GM06990 (cell line): Measurements from ENCODE around the genes RAPGEF5, KLHL7 and TRA2A.

DNA sequence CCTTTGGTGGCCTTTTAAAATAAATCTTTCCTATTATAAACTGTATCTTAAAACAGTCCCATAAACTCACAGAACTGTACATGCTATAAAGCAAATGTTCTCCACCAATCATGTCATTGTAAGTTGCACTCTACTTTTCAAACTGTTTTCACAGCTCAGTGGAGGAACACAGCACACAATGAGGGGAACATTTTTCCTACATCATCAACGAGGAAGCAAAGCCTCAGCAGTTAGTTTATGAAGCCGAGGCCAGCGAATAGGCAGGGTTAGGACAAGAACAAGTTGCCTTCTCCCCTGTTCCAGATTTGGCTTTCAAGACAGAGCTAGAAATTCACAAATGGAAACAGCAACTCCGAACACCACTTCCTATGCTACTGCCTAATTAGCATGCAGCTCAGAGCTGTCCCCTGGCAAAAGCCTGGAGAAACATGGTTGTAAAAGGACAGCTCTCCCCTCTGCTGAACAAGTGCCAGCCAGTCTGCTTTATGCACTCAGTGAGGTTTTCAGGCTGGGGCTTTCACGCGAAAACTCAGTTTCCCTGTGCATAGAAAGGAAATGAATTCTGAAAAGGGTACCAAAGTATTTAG is 19.8 kb downstream of the ITGB8 start:
- RRBS, result no CpG with 5 or more reads among the region's 6 CpGs

GRCh38 chr7:20835157-20835510 is 48.4 kb upstream of the SP8 start:
- RRBS, result no CpG with 5 or more reads among the region's 11 CpGs

DNA sequence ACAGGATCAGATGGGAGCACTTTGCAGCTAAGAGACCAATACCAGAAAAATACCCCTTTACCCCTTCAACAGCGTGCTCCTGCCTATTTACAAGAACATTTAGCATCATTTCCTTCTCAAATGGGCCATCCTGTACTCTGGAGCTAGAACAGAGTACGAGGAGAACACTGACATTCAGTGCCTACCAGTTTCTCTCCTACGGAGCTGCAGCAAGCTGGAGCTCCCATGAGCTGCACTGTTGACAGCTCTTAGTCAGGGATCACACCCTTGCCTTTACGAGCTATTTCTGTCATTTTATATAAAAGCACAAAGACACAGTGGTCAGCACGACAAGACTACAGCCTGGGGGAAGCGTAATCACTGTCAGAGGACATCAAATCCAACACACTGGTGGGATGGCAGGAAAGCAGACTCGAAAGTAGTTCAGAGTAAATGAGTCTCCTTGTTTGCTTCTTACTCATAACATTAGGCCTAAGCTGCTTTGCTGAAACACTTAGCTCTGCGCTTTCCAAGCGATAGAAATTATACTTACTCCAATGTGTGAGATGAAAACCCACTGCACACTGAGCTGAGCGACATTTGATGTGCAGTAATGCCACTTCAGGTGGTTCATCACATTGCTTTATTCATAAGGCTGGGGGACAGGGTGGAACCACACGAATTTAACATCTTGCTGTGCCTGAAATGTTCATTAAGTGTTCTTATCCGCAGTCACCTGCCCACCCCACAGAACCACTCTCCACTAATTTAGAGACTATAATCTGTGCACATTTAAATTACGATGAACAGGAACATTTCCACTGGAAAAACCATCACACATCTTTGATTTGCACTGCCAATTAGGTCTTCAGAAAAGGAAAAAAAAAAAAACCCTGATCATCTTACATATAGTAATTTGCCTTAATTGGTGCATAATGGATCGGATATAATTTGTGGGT is 2.6 kb downstream of the CDCA7L start:
- RRBS, result no CpG with 5 or more reads among the region's 14 CpGs

GRCh38 chr7:22146908-22147661 is 201.4 kb upstream of the CDCA7L start:
- RRBS, result no CpG with 5 or more reads among the region's 11 CpGs

- RRBS, result no CpG with 5 or more reads among the region's 3 CpGs
These were observed 144.6 kb downstream of the RAPGEF5 start for GRCh38 chr7:22212232-22212800.

DNA sequence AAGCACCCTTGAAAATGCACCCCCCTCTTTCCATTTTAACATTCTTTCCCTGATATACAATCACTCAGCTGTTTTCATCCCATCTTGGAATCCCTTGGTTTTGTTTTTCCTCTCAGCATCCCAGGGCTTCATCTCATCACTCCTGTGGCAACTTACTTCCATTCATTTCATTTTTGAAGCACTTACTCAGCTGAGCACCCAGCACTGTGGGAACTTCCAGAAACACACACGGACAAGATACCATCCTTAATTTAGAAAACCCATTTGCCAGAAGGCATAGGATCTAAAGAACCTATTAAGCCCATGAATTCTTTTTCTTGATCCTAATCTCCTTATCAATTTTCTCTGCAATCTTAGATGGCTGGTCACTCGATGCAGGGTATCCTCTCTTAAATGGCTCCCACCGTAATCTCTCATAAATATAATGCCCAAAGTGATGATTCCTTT is 36.4 kb downstream of the RAPGEF5 start:
- RRBS, result no CpG with 5 or more reads among the region's 3 CpGs

GRCh38 chr7:22350684-22351219 is 6.2 kb downstream of the RAPGEF5 start:
- RRBS, result no CpG with 5 or more reads among the region's 1 CpG

DNA sequence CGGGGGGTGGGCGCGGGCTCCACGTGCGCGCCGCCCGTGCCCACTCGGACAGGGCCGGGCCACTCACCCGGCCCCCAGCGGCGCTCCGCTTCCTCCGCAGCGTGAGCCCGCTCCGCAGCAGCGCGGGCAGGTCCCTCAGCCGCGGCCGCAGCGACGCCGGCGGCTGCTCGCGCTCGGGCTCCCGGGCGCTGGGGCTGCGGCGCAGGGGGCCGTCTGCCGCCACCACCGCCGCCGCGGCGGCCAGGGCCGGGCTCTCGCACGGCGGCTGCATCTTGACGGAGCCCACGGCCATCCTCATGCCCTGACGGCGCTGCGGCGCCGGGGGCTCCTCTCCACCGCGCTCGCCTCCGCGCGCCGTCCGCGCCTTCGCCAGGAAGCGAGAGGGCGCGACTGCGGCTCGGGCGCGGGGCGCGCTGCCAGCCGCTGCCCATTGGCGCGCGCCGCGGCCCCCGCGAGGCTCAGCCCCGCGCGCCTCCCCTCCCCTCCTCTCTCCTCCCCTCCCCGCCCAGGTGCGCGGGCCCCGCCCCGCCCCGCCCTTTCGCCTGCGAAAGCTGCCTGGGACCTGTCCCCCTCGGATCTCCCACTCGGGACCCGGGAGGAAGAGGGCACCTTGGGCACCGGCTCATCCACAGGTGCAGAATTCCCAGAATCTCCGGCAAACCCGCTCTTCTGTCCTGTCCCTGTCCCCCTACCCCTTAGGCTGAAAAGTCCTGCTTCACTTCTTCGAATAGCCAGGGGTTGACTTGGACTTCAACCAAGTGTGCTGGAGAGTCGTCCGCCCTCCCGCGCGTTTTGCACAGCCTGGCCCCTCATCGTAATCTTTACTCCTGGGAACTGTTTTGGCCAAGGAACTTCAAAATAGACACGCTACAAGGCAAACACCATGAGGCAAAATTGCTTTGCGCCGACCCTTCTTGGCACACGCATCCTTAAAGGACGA is at the start of gene RAPGEF5:
TSS of gene RAPGEF5 (minus strand) at position 392 of the 940 bp plus-strand sequence.
- RRBS, result 4% methylated on average over 46 of the region's 108 CpGs

GRCh38 chr7:22706765-22707458 is 20.1 kb upstream of the IL6 start:
- RRBS, result no CpG with 5 or more reads among the region's 7 CpGs

GRCh38 chr7:22731127-22731627 is 4.2 kb downstream of the IL6 start:
- RRBS, result no CpG with 5 or more reads among the region's 4 CpGs

DNA sequence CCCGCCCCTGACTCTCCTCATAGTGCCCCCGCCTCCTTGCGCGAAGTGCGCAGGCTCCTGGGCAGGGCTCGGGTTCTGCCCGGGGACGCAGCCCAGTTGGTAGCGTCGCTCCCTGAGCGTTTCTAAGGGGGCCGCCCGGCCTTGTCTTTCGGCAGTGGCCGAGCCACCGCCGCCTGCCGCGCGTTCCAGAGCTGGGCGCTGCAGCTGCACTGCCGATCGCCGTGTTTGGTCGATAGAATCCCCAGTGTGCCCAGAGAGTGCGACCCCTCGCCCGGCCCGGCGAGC is at the start of gene KLHL7:
TSS of gene KLHL7 (plus strand) at position 71 of the 285 bp plus-strand sequence.
- RRBS, result 5% methylated on average over 7 of the region's 30 CpGs

- RRBS, result no CpG with 5 or more reads among the region's 6 CpGs
These were observed 1.5 kb downstream of the KLHL7 start for GRCh38 chr7:23106926-23107583.

DNA sequence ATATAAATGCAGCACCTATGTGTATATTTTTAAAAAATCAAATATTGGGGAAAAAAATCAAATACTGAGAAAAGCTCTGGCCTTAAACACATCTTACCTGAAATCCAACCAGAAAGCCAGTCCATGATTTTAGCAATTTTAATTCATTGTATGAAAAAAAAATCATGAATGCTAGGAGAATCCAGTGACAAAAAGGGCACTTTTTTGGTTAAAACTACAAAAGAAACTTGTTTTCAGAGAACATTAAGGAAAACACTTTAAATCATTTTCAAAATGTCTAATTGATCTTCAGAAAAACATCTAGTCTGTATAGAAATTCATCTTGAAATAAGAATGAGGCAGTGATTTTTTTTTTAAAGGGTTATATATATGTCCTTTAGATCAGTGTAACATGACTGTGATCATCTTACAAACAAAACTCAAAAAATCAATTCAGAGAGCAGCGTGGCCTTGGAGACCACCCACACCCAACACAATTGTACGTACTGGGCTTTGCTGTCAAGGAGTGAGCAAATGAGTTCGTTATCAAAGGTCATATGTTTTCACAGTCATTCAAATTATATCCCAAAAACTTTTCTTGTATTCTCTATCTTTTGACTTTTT is 11.4 kb downstream of the MALSU1 start:
- RRBS, result no CpG with 5 or more reads among the region's 3 CpGs

- RRBS, result 6% methylated on average over 10 of the region's 20 CpGs
These were observed 718 bp downstream of the IGF2BP3 start for GRCh38 chr7:23469687-23469859.

GRCh38 chr7:23472781-23473856 is 2.8 kb upstream of the IGF2BP3 start:
- RRBS, result 8% methylated on average over 5 of the region's 16 CpGs

DNA sequence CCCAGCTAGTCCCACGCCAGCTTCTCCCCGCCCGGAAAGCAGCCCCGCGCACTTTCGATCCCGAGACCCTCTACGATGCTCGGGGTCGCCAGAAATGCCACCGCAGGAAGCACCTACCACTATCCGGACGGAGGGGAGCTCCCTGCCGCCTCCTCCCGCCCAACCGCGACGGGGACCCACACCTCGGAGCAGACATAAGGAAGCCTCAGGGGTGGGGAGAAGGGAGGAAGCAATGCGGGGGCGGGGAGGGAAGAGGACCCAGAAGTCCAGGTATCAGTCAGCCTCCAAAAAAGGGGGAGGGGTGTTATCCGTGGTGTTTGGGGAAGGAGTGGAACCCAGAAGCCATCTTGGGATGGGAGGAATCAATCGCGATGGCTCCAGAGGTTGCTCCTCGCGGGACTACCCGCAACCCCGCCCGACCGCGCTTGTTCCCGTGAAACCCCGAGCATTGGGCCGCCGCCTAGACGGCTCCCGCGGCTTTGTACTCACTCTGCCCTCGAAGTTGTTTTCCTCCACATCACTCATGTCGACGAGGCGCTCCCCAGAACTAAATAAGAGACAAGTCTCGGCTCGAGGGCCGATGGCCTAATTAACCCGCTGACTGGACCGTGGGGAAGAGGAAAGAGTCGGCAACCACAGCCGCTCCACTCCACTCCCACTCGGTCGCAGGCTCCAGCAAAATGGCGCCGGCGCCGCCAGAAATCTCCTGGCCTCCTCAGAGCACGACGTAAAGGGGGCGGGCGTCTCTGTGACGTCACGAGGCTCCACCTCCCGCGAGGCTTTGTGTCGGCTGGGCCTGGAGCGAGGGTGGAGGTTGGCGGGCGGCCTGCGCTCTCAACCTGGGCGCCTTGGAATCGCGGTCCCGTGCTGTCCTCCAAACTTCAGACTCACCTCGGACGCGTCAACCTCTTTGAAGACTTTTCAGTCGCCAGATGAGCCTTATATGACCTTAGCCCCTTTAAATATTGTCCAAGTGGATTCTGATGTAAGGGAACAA is at the start of gene TRA2A:
TSS of gene TRA2A (minus strand) at position 682 of the 997 bp plus-strand sequence.
- RRBS, result 3% methylated on average over 9 of the region's 76 CpGs

DNA sequence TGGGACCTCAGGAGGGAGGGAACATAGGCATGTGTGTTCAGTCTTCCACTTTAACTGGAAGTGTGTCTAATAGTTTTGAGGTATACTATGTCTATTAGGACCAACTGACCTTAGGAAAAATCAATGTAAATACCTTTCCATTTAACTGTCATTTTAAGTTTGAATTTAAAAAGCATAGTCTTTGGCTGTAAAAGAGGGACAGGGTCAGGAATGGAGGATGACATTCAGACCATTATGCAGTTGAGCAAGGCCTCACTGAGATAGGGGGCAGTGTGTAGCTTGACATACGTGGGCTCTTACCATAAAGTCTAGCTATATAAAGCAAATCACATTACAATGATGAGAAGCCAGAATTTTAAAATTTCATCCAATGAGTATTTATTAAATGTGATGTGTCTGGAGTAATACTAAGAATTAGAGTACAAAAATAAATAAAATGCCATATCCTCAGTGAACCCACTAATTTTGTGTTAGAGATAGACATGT is 17.9 kb downstream of the PALS2 start:
- RRBS, result no CpG with 5 or more reads among the region's 1 CpG

DNA sequence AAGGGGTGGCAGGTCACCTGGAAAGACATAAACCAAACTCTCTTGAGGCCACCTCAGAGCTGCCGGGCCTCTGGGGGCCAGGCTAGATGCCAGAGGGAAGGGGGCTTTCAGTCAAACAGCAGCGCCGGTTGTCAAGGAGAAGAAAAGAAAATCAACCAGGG is 38.0 kb downstream of the GSDME start:
- RRBS, result 25% methylated on average over 3 of the region's 3 CpGs

DNA sequence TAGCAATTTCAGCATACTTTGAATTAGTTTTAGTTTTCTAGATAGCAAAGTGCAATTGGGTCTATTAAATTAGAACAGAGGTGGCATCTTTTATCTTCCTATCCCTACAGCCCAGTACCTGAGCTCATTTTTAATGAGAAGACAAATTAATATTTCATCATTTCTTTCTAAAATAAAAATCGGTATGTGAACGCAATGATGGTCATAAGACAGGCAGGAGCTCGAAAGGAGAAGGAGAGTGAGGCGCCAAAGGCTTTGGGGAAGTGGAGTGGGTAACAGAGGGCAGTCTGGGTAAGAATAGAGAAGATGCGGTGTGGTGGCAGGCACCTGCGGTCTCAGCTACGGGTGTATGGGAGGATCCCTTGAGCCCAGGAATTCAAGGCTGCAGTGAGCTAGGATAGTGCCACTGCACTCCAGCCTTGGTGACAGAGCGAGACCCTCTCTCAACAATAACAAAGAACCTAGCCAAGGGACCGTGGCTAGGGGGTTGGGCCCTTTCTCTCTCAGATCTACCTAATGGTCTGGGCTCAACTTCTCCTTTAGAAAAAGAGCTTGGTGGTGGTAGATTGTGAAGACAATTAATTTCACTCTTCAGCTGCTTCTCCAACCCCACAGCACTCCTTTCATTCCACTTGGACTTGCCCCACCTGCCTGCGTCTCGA is 1.2 kb downstream of the GSDME start:
- RRBS, result no CpG with 5 or more reads among the region's 11 CpGs